Sigmoid colon (tissue), 4 donors: ENCODE measurements around the genes OR4C5, TRIM49B, OR5D18, OR5T2, OR5M9 and OR5M10.

DNA sequence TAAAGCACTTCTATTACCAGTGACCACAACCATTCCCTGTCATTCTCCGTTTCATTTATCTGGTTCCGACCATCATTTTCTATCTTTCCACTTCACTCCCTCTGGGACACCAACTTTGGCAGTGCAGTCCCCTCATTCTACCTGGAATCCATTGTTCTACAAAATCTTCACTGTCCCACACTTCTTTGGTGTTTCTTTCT, 881 bp upstream of the NUP160 start:
- PRO-cap: no peak
- RAMPAGE, long total RNA, 4 experiments: no peak in any of the 4 experiments

DNA sequence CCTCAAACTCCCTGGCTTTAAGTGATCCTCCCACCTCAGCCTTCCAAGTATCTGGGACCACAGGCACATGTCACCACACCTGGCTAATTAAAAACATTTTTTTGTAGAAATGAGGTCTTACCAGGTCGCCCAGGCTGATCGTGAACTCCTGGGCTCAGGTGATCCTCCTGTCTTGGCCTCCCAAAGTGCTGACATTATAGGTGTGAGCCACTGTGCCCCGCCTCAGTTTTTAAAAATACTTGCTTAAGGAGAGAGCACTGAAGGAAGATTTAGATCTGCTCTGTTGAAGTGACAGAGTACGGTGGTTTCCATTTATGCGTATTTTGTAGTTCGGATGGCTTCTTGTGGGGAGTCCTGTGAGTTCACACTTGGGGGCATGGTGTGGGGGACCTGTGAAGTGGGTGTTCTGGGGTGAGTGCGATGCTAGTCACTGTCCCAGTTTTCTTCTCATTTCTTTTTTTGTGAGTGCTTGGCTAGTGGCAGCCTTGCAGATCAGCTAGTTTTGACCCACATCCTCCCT, 31.4 kb downstream of the PTPRJ start:
- PRO-cap: no peak
- RAMPAGE, long total RNA, 4 experiments: no peak in any of the 4 experiments

GRCh38 chr11:48079187-48080081, 99.1 kb downstream of the PTPRJ start:
- PRO-cap: no peak
- RAMPAGE, long total RNA, 4 experiments: no peak in any of the 4 experiments

GRCh38 chr11:48095852-48096688, 115.7 kb downstream of the PTPRJ start:
- PRO-cap: no peak
- RAMPAGE, long total RNA, 4 experiments: no peak in any of the 4 experiments

- PRO-cap: no peak
- RAMPAGE, long total RNA, 4 experiments: no peak in any of the 4 experiments
These were observed 113.8 kb upstream of the OR4B1 start for GRCh38 chr11:48102729-48103352.

DNA sequence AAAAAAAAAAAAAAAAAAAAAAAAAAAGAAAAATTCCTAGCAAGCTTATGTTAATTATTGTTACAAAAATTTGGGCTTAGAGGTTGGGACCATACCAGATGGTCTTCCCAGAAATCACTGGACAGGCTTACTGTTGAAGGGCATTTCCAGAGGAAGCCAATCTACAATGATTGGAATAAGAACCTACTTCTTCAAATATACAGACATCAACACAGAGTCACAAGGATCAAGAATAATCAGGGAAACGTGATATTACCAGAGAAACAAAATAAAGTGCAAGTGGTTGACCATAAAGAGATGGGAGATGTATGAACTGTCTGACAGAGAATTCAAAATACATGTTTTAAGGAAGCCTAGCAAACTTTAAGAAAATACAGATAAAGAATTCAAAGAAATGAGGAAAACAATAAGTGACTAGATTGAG, 102.2 kb upstream of the OR4B1 start:
- PRO-cap: no peak
- RAMPAGE, long total RNA, 4 experiments: no peak in any of the 4 experiments

DNA sequence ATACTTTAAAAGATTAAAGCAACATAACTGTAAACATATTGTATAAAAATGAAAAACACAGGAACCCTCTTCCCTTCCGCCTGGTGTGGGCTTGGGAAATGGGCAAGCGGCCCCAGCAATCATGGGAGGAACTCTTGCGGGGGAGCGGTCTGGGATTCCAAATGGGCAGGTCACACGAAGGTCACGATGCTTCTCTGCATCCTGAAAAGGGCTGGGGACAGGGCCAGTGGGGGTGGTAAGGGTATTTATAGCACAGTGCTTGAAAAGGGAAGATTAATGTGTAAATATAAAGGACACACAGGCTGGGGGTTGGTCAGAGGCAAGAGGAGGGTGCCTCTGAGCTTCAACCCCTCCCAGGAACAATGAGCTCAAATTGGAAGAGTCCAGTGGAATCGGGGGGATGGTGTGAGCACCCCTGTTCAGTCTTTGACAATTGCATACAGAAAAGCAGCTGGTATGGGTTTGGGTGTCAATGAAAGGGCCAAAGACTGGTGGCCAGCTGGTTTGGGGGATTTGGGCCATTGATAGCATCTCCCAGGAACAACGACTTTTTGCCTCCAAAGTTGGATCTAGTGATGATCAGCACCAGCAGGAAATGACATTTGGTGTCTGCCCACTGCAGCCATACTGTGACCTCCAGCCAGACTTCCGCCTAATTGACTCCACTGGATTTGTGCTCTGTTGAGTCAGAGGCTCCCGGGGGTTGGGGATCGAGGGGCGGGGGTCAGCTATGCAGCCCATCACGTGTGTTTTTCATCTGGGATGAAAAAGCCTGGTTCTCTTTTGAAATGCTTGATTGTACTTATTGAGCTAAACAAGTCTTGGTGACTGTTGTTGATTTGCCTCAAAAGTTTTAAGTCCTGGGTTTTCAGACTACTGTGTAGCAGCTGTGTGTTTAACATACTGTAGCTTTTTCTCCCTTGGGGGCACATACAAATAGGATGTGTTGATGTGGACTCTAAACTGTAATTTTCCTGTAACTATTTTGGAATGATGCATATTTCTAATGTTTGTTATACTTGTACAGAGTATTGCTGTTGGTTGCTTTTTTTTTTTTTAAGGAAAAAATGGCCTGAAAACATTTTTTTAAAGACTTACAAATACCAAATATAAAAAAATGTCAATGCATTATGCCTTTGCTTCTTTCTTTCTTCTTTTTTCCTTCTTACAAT, 46.5 kb upstream of the OR4B1 start:
- PRO-cap: no peak
- RAMPAGE, long total RNA, 4 experiments: no peak in any of the 4 experiments

- PRO-cap: no peak
- RAMPAGE, long total RNA, 4 experiments: no peak in any of the 4 experiments
These were observed 8.0 kb downstream of the OR4S1 start for GRCh38 chr11:48313997-48314527.

DNA sequence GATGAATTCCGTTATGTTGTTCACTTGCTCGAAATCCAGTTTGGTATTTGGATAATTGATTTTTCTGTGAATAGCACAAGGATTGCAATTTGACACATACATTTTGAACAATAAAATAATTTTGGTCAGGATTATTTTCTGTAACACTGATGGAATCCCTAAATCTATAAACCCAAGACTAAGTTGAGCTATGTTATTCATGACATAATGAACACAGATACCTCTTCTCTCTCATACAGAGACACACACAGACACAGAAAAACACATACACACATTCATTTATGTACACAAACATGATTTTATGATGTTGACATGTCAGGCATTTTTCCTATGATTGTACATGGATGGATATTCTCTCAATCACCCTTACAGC, at the start of gene OR4C5:
TSS of gene OR4C5 (minus strand) at position 102 of the 373 bp plus-strand sequence.
- PRO-cap: no peak
- RAMPAGE, long total RNA, 4 experiments: no peak in any of the 4 experiments

- PRO-cap: no peak
- RAMPAGE, long total RNA, 4 experiments: no peak in any of the 4 experiments
These were observed at the start of gene TRIM49B for GRCh38 chr11:49028410-49029059. Gene TRIM49B (plus strand): TSS chr11:49028823.

GRCh38 chr11:55459955-55460353, 92.2 kb downstream of the OR4A15 start:
- PRO-cap: no peak
- RAMPAGE, long total RNA, 4 experiments: no peak in any of the 4 experiments

GRCh38 chr11:55819264-55819833, at the start of gene OR5D18:
Gene OR5D18 (plus strand): TSS chr11:55819630.
- PRO-cap: no peak
- RAMPAGE, long total RNA, 4 experiments: no peak in any of the 4 experiments

- PRO-cap: no peak
- RAMPAGE, long total RNA, 4 experiments: no peak in any of the 4 experiments
These were observed at the start of gene OR5T2 for GRCh38 chr11:56234047-56234569. Gene OR5T2 (minus strand): TSS chr11:56234255.

DNA sequence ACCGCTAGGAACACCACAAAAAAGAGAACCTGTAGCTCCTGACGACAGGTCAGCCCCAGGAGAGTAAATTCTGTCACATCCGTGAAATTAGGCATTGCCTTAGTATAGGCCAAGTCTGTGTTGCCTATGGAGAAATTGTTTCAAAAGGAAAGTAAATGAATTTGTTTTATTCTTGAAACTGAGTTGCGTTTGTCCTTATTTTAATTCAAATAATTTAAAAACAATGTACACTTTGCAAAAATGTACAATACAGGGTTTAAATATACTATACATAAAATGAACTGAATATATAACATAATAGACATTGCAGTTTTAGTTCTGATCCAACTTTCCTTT, at the start of gene OR5M9:
TSS of gene OR5M9 (minus strand) at position 95 of the 336 bp plus-strand sequence.
- PRO-cap: no peak
- RAMPAGE, long total RNA, 4 experiments: no peak in any of the 4 experiments

- PRO-cap: no peak
- RAMPAGE, long total RNA, 4 experiments: no peak in any of the 4 experiments
These were observed at the start of gene OR5M10 for GRCh38 chr11:56577514-56577972. Gene OR5M10 (minus strand): TSS chr11:56577721.

DNA sequence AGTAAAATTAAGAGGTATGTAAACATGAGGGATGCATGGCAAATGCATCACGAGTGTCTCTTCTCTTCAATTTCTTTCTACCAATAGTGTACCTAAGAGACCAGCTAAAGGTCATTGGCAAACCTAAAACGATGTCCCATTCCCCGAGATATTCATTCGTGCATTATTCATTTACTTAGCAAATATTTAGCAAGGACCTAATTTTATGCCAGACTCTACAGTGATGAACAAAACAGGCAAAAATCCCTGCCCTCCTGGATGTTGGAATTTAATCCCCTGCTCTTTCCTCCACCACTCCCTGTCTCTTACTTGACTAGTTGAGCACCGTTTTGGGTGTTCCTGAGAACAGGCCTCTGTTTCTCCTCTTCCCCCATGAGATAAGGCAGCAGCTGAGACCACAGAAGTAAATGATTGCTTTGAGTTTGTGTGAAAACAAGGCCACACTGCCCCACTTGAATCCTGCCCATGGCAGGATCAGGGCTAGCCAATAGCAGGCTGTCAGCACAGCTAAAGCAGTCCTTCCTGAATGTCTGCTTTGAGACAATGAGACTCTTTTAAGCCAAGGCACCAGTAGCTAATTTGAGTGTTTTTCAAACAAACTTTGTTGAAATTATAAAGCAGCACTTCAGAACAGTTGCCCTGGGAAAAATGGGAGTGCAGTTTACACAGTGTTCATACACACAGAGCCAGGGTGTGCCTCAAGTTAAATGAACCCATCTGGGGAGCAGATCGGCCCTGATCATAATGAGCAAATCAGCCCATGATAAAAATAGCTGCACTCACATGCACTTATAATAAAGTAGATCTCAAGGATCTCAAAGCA, 103.7 kb upstream of the OR5AK2 start:
- PRO-cap: no peak
- RAMPAGE, long total RNA, 4 experiments: no peak in any of the 4 experiments

GRCh38 chr11:57124340-57125592, 57.0 kb upstream of the LRRC55 start:
- PRO-cap: no peak
- RAMPAGE, long total RNA, 4 experiments: no peak in any of the 4 experiments

- PRO-cap: no peak
- RAMPAGE, long total RNA, 4 experiments: no peak in any of the 4 experiments
These were observed 20.1 kb downstream of the APLNR start for GRCh38 chr11:57216862-57217533.

- PRO-cap: no peak
- RAMPAGE, long total RNA, 4 experiments: no peak in any of the 4 experiments
These were observed 15.9 kb downstream of the RTN4RL2 start for GRCh38 chr11:57476075-57476810.

GRCh38 chr11:57482390-57483701, 22.5 kb downstream of the RTN4RL2 start:
- PRO-cap: no peak
- RAMPAGE, long total RNA, 4 experiments: no peak in any of the 4 experiments